CD14-positive monocyte (primary cell): Measurements from ENCODE around the genes ZNF860, TRIM71 and SUSD5.

DNA sequence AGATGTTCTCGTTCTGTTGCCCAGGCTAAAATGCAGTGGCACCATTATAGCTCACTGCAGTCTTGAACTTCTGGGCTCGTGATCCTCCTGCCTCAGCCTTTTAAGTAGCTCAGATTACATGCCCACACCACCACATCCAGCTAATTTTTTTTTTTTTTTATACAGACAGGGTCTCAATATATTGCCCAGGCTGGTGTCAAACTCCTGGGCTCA, 57.5 kb downstream of the TGFBR2 start:
- CAGE, long polyA plus RNA = no peak

- CAGE, long polyA plus RNA = no peak
Observed at GRCh38 chr3:30668802-30669857, 62.7 kb downstream of the TGFBR2 start.

GRCh38 chr3:30681367-30682485, 75.3 kb downstream of the TGFBR2 start:
- CAGE, long polyA plus RNA = no peak

DNA sequence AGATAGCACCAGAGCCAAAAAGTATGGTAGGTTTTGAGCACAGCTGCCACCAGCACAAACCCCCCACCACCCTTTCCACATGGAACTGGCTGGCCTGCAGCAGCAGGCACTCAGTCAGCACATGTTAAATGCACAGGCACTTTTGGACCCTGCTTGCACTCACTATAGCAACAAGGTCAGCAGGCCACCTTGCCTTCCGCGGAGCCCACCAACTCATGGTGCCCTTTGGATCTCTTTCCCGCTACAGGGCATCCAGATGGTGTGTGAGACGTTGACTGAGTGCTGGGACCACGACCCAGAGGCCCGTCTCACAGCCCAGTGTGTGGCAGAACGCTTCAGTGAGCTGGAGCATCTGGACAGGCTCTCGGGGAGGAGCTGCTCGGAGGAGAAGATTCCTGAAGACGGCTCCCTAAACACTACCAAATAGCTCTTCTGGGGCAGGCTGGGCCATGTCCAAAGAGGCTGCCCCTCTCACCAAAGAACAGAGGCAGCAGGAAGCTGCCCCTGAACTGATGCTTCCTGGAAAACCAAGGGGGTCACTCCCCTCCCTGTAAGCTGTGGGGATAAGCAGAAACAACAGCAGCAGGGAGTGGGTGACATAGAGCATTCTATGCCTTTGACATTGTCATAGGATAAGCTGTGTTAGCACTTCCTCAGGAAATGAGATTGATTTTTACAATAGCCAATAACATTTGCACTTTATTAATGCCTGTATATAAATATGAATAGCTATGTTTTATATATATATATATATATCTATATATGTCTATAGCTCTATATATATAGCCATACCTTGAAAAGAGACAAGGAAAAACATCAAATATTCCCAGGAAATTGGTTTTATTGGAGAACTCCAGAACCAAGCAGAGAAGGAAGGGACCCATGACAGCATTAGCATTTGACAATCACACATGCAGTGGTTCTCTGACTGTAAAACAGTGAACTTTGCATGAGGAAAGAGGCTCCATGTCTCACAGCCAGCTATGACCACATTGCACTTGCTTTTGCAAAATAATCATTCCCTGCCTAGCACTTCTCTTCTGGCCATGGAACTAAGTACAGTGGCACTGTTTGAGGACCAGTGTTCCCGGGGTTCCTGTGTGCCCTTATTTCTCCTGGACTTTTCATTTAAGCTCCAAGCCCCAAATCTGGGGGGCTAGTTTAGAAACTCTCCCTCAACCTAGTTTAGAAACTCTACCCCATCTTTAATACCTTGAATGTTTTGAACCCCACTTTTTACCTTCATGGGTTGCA, 85.2 kb downstream of the TGFBR2 start:
- CAGE, long polyA plus RNA = no peak

DNA sequence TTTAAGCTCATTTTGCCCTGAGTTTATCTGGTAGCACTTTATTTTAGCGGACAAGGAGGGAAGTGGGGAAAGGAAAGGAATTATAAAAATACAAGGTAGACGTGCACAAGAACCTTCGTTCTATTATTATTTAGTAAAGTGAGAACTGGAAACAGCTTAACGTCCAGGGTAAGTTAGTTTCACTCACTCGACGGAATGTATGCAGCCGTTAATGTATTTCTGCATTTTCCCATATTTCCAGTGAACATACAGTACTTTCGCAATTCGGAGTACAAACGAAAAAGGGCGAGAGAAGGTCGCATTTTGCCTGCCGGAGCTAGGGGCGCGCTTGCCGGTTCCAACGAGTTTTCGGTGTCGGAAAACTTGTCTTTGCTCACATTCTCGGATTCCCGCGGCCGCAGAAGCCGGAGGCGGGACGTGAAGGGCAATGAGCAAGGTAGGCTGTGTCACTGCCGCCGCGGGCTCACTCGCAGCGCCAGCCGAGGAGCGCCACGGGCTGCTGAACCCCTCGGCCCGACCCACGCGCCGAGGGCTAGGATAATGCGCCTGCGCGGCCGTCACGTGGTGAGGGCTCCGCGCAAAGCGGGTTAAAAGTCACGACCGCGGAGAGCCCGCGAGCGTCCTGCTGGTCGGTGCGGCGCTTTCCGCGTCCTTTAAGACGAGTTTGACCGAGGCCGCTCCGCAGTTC, 1.0 kb upstream of the STT3B start:
- CAGE, long polyA plus RNA = no peak

DNA sequence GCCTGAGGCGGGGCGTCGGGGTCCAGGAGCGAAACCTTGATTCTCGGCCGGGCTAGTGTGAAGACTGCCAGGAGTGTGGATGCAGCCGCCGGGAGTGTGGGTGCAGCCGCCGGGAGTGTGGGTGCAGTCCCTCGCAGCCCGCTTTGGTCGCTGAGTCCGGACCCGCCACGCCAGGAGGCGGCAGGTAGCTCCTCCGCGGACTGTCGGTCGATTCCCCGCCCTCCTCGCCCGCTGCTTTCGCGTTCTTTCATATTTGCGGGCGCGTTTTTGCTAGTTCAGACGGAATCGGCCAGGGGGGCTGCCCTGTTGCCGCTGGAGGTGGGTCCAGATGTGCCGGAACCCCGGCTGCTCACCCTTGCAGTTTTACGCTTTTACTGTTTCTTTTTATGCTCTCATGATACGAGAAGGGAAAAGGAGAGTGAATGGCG, 792 bp downstream of the STT3B start:
- CAGE, long polyA plus RNA = no peak

DNA sequence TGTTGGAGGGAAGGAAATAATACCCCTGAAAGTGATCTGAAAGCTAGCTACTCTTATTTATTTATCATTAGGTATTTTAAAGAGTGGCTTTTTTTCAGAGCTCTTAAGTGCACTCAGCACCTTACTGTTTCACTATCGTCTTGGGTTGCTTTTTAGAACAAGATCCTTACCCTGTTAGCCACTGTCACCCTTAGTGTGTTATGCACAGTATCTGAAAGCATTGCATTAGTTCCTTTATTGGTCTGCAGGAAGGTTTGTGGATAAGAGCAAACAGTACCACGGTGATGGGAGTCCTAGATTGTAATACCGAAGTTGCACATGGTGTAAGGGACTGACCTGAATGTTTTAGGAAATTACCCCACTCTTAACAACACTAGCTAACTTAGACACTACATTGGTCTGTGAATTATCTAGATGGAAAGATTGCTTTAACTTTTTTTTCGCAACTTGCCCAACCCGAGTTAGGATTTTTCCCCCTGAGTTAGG, 1.2 kb downstream of the STT3B start:
- CAGE, long polyA plus RNA = no peak

DNA sequence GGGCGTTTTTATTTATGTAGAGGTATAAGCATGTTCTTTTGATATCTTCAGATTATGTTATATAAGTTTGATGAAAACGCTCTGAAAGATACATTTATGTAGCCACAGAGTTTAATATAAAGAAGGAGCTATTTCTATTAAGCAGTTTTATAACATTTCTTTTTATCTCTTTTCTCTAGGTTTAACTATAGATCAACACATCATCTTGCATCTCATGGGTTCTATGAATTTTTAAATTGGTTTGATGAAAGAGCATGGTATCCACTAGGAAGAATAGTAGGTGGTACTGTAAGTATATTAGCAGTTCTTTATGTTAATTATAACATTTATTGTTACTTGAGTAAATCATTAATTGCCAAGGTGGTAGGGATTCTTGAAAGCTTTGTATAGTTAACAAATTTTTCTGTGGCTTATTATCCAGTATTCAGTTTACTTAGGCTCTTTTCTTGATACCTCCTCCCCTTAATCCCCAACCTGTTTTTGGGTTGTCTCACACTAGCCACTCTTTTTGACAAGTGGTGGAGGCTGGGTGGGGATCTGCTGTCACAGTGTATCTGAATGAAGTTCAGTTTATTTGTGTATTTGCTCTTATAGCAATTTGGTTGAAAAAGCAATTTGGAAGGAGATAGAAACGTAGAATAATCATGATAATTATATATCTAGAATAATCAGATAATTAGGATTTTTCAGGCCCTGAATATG, 43.6 kb downstream of the STT3B start:
- CAGE, long polyA plus RNA = no peak

GRCh38 chr3:31937839-31938916, 42.9 kb downstream of the OSBPL10 start:
- CAGE, long polyA plus RNA = no peak

DNA sequence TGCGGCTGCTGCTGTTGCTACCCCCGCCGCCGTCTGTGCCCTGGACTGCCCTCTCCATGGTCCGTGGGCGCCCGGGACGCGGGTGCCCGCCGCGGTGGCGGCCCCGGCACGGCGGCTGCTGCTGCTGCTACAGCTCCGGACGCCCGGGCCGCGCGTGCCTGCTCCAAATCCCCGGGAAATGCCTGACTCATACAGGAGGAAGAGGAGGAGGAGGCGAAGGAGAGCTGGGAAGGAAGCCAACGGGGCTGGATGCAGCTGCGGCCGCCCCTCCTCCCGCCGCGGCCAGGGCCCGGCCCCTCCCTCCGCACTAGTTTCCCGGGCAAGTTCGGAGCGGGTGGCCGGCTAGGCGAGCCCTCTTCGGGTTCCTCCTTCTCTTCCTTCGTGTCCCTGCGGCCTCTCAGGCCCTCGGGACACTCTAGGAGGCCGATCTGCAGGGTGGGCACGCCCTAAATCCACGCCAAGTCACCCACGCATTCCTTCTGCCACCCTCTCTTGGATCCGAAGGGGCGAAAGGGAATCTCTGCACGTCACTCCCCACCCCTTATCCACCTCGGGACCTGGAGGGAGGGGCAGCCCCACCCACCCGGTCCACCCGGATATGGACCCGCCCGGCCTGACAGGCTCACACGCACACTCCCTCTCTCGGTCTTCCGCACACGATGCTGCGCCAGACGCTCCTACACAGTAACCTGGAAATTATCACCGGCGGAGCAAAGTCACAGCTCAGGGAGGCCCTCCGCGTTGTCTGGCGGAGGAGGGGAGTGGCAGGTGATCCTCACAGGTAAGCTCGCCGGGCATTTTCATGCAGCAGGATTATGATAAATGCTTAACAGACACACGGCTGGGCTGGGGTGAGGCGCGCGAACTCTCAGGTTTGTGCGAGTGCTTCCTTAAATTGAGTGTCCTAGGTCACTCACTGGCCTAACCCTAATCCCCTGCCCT, at the start of gene ZNF860:
Gene ZNF860 (plus strand): TSS at position 629 of the 942 bp plus-strand sequence.
- CAGE, long polyA plus RNA = no peak

DNA sequence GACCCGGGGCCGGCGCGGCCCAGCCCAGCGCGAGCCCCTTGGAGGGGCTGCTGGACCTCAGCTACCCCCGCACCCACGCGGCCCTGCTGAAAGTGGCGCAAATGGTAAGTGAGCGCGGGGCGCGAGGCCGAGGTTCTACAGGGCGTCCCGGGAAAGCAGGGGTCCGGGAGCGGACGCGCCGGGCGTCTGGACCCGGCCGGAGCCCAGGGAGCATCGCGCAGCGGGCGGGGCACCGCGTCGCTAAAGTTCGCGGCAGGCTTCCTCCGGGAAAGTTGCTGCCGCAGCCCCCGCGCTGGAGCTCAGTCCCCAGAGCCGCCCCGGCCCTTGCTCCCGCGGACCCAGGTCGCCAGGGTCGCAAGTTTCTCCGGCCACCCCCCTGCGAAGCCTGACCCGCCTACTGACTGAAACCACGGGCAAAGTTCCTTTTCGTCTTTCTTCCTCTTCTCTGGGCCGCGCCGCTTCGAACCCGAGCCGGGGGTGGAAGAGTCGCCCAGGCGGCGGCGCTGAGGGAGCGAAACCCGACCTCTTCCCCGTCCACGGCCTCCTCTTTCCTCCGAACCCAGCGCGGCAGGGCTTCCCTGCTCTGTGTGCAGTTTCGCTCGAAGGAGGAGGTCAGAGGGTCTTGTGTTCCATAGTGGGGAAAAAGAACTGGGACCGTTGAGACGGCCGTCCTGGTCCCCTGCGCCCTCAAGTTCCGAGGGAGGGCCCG, 463 bp downstream of the CMTM7 start:
- CAGE, long polyA plus RNA = no peak

DNA sequence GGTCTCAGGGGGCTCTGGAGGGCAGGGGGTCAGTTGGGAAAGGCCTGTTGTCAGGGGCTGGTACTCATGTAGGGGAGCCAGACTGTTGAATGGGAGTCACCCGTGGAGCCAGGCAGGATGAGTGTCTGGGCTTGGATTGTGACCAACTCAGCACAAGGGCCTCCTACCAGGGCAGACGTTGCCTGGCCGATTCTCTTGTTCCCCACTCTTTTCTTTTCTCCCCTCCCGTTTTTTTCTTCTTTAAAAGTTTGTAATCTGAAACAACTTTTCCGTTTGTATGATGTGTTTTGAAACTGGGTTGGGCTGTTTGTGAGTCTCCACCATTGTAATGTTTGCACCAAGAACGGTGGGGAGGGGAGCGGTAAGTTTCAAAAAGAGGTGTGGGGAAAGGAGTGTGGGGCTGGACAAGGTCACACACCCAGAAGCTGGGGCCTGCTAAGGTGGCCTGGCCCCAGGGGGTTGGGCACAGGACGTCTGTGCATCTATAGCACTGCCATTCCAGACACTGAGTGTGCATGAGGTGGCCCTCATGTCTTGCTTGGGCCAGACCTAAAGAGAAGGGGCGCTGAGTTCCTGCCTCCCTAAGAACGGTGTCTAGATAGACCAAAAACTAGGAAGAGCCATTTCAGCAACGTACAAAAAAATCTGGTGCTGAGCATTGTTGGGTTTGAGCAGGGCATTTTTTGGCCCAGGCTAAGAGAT, 1.2 kb downstream of the CMTM7 start:
- CAGE, long polyA plus RNA = no peak

DNA sequence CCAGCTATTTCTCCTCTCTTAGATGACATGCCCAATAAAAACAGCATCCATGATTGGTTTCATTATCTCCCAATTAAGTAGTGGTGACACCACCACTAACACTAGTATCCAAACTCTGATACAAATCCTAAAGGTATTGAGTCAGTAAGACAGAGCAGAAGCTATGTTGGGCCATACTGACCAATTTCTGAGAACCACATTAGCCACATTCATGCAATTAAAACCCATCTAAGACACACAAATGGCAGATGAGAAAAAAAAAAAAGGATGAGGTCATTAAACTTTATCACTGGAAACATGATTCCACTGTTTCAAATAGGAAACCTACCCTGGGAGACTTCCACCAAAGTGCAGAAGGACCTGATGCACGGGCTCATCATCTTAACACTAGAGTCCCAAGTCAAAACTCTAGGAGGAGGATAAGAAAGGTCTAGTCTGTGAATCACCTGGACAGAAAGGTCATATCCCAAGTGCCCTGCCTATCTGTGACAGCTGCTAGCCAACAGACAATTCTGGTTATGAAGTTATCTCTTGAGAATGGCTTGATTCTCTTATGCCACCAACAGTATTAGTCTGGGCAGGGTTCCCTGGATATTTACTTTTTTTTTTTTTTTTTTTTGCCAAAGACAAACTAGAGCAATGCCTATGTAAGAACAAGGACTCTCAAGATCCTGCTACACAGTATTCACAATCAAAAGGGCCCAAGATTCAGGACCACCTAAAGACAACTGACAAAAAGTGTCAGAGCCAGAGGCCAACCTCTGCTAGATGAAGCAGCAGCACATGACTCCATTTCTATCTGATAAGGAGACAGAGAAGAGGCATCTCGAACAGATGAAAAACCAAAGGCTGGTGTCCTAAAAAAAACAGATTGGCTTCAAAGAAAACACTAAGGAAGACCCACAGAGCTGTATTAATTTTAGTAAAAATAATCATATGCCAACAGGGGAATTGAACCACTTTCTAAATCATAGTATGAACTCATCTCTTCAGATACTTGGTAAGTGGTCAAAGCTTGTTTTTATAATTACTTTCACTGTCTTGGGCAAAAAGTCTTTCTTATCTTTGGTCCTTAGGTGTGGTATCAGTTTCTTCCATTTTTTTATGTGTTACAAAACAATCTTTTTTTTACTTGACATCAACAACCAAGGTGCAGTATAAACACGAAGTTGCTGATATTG, 20.1 kb downstream of the CMTM6 start:
- CAGE, long polyA plus RNA = no peak

DNA sequence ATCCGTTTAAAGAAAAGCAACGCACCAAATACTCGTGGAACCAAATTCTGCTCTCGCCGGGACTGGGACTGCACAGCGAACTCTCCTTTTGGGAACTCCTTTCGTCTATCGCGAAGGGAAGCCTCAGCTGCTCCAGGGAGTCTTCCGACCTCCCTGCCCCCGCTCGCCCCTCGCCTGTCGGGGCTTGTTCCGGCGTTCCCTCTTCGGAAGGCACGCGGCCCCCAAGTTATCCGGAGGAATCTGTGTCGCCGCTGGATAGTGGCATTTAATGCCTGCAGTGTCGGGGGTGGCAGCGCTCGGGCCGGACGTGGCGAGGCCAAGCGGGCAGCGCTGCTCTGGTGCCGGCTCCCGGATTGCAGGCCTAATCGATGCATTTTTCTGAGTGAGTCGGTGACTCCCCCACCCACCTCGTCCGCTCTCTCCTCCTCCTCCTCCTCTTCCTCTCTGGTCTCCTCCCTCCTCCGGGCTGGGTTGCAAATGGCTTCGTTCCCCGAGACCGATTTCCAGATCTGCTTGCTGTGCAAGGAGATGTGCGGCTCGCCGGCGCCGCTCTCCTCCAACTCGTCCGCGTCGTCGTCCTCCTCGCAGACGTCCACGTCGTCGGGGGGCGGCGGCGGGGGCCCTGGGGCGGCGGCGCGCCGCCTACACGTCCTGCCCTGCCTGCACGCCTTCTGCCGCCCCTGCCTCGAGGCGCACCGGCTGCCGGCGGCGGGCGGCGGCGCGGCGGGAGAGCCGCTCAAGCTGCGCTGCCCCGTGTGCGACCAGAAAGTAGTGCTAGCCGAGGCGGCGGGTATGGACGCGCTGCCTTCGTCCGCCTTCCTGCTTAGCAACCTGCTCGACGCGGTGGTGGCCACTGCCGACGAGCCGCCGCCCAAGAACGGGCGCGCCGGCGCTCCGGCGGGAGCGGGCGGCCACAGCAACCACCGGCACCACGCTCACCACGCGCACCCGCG, at the start of gene TRIM71:
Gene TRIM71 (plus strand): TSS at position 394 of the 953 bp plus-strand sequence.
- CAGE, long polyA plus RNA = no peak

DNA sequence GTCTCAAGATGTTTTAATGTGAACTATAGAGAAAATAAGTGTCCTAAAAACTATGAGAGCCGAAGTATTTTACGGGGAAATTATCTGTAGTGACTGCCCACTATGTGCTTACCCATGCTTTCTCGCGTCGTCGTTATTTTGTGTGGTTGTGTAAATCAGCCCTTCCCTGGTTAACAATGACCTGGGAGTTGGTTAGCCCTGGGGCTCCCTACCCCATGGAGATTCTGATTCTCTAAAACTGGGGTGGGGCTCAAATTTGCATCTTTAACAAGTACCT, 26.1 kb downstream of the TRIM71 start:
- CAGE, long polyA plus RNA = no peak

DNA sequence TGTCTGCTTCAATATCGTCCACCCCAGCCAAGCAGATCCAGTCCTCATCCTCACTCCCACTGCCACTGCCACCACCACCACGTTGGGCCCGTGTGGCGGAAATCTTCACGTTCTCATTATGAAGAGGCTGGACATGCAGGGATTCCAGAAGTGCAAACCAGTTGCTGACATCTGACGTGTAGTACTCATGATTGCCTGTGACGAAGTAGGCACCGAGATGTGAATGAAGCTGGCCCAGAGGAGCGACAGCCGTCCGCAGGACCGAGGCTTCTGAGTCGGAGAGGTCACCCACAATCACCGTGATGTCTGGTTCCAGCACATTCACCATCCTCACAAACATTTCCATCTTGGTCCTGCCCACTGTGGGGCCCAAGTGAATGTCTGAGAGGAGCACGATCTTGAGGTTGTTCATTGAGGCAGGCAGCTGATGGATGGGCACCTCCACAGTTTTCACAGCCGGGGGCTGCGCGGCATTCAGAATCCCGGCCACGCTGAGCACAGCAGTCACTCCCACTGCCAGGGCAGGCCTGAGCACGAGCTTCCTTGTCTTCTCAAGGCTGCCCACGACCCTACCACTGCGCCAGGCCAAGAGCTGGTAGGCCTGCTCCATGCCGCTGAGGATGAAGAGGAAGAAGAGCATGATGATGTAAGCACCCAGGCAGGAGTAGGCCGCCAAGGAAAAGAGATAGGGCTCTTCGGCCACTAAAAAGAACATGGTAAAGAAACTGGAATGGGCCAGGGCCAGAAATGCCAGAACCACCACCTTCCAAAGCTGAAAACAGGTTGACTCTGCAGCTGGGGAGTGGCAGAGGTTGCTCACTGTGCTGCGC, 3.6 kb downstream of the GLB1 start:
- CAGE, long polyA plus RNA = no peak

GRCh38 chr3:33114314-33114848, 567 bp downstream of the CRTAP start:
- CAGE, long polyA plus RNA = no peak

- CAGE, long polyA plus RNA = no peak
Observed at GRCh38 chr3:33218390-33219382, at the start of gene SUSD5. Gene SUSD5 (minus strand): TSS chr3:33218810.

- CAGE, long polyA plus RNA = no peak
Observed at GRCh38 chr3:33385637-33386176, 54.5 kb downstream of the UBP1 start.

- CAGE, long polyA plus RNA = start-site peak on the plus strand at chr3:33389603-33389649, 11 and 21 reads in 2 replicates
Observed at GRCh38 chr3:33389620-33390524, 50.3 kb downstream of the UBP1 start.